Right ventricle myocardium (tissue), 1 donor: ENCODE results near the genes TMEM231 and CPHXL.

- PRO-cap, 2 experiments = peak in 1 of 2 experiments; most common plus-strand start chr16:75502024 (in 1)
Measured at GRCh38 chr16:75501662-75502126, 6.5 kb upstream of the CHST6 start.

DNA sequence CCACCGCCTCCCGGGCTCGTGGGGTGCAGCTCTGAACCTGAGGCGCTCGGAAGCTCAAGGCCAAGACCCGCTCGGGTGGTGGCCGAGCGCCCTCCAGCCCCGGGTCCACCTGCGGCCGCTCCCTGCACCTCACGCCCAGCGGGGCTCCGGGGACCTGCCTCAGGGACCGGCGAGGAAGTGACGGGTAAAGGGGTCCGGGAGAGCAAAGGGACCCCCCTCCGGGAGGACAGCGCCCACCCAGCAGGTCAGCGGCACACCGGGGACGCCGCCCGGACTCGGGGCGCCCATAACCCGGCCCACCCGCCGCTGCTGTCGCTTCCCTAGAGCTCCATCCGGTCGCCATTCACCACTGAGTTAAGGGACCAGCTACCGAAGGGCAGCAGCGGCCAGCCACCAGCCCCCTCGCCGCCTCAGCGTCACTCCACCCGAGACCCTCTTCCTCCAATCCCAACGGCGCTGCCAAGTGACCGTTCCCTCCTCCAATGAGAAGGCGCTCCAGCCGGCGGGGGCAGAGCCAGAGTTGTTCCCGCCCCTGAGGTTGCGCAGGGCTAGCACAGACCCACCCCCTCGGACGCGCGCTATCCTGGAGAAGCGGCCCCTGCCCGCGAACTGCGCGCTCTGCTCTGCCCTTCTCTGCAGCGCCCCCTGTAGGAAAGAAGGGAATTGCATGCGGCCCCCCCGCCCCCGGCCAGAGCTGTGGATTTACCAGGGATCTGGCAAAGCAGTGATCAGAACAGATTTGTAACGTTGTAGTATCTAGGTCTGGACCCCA lies 18.8 kb downstream of the CHST5 start:
- PRO-cap, 2 experiments = peak in 2 of 2 experiments; most common plus-strand start position 570 of the sequence (in 1); most common minus-strand start position 356 of the sequence (in 1)

GRCh38 chr16:75555686-75556725 lies at the start of gene TMEM231:
TSS of gene TMEM231 (minus strand) at chr16:75556252.
- PRO-cap, 2 experiments = peak in 2 of 2 experiments; most common plus-strand start chr16:75556367 (in 2); most common minus-strand start chr16:75556252 (in 2)

- PRO-cap, 2 experiments = no peak in any of the 2 experiments
Measured at GRCh38 chr16:75559916-75560574, 4.0 kb upstream of the TMEM231 start.

DNA sequence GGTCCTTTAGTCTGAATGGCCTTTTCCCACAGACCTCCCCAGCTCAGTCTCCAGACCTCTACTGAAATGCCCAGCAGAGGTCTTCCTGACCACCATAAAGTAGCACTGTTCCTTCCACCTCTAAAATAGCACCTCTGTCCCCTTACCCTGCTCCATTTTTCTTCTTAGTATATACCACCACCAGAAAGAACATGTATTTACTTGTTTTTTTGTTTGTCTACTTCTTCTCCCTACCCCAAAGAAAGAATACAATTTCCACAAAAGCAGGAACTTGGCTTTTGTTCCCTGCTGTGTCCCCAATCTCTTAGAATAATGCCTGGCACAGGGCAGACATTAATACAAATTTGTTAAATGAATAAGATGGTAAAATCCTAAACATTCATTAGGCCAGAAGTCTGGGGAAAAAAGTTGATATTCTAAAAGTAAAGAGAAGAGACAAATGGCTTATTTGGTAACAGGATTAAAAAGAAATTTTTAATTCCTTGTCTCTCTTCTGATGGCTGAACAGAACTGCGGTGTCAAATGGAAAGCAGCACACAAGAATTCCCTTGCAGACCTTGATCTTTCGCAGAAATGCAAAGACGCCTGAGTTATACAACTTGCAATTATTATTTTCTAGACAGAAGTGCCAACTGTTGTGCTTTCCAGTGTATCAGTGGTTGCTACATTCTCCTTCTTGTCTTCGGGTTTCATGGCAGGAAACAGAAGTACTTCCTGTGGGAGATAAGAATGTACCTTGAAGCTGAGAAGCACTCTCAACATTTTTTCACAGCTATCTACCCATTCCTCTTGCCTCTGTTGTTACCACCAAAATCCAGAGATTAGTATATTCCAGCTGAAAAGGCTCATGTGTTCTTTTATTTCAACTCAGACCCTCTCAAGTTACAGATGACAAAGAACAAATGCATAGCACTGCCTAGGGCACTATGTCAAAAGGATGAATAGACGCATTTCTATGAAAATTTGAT lies 4.5 kb upstream of the ADAT1 start:
- PRO-cap, 2 experiments = no peak in any of the 2 experiments

DNA sequence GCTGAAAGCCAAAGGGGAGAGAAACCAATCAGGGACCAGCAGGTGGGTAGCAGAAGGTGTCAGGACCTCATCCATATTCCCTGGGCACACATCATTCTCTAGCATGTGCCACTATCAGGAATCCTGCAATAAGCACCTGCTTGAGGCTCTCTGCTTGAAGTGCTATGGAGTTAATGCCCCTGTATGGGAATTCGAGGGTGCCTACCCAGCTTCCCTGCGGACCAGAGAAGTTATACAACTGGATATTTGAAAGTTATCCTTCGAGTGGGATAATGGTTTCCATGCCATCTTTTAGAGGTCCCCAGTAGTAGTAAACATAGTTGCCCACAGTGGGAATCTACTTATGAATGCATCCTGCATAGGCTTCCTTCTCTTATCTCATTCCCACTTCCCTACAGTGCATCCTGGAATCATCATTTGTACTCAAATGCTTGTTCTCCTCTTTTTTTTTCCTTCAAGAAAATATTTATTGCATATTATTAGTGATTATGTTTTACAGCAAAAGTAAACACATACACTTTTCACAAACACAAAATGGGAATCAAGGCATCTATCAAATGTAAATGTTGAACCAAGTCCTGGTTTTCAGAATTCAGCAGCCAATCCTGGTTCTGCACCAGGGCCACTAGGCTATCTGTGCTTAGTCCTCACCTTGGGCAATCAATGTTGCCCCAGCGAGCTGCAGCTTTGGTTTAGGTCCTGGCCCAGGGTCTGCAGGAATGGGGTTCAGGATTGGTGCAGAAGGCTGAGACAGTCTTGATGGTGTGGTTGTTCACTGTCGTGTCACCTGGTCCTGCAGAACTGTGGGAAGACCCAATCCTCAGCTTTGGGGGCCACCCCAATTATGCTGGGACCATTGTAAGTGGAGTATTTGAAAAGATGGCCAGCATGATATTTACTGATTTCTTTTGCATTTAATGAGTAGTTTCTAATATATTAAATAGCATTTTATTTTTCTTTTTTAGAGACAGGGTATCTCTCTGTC lies 10.4 kb downstream of the TERF2IP start:
- PRO-cap, 2 experiments = no peak in any of the 2 experiments

DNA sequence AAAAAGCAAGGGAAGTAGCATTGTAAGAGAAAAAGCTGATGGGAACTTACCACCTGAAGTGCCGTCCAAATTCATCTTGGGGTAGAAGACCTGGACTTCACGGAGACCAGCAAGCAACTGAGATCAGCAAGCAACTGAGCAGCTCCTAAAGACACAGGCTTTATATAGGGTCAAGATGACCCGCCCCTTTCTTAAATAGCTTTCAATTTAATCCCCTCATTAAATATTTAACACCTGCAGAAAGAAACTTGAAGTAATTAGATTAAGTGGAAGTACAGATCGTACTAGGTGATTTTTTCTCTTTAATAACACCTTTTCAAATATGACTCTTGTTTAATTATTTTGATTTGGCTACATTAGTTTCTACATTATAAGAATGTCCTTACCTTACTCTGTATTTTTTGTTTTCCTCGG lies at the start of gene CPHXL:
Gene CPHXL (minus strand): TSS at position 123 of the 414 bp plus-strand sequence.
- PRO-cap, 2 experiments = no peak in any of the 2 experiments

GRCh38 chr16:76428906-76429376 lies 151.7 kb downstream of the CNTNAP4 start:
- PRO-cap, 2 experiments = no peak in any of the 2 experiments

- PRO-cap, 2 experiments = no peak in any of the 2 experiments
Measured at GRCh38 chr16:76634683-76635486, 357.7 kb downstream of the CNTNAP4 start.

DNA sequence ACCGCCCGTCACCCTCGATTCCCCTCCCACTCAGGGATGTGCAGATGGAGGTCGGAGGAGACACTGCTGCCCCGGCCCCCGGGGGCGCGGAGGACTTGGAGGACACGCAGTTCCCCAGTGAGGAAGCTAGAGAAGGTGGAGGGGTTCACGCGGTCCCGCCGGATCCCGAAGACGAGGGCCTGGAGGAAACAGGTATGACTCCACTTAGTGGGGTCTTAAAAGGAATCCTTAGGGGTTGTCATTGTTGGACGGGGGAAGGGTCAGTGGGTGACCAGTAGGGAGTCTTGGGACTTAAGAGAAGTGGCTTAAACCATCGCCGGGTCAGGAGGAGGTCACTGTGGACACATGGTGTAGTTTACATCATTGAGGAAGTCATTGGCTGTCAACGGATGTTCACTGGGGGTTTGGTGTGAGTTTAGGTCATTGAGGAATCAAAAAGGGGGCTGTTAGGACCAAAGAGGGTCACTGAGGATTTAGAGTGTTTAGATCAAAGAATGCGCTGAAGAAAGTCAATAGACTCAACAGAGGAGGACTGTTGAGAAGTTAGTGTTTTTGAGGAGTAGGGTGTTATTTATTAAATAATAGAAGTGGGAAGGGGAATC lies 553 bp downstream of the MON1B start:
- PRO-cap, 2 experiments = peak in 1 of 2 experiments; most common minus-strand start position 95 of the sequence (in 1)

DNA sequence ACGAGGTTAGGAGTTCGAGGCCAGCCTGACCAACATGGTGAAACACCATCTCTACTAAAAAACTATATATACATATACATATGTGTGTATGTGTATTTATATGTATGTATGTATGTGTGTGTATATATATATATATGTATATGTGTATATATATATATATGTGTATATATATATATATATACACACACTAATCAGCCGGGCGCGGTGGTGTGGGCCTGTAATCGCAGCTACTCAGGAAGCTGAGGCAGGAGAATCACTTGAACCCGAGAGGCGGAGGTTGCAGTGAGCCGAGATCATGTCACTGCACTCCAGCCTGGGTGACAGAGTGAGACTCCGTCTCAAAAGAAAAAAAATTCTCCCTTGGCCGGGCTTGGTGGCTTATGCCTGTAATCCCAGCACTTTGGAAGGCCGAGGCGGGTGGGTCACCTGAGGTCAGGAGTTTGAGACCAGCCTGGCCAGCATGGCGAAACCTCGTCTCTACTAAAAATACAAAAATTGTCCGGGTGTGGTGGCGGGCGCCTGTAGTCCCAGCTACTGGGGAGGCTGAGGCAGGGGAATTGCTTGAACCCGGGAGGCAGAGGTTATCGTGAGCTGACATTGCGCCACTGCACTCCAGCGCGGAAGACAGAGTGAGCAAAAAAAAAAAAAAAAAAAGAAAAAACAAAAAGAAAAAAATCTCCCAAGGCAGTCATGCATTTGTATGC lies 1.1 kb downstream of the SYCE1L start:
- PRO-cap, 2 experiments = no peak in any of the 2 experiments

DNA sequence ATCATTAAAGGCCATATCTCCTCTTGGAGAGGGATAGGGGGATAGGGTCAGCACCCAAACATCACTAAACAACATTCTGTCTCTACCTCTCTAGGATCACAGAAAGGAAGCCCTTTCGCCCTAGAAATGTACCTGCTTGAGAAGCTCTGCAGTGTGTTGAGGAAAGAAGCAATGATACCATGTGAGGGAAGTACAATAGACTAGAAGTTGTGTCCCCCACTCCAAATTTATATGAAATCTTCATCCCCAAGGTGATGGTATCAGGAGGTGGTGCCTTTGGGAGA lies 13.2 kb upstream of the VAT1L start:
- PRO-cap, 2 experiments = no peak in any of the 2 experiments

DNA sequence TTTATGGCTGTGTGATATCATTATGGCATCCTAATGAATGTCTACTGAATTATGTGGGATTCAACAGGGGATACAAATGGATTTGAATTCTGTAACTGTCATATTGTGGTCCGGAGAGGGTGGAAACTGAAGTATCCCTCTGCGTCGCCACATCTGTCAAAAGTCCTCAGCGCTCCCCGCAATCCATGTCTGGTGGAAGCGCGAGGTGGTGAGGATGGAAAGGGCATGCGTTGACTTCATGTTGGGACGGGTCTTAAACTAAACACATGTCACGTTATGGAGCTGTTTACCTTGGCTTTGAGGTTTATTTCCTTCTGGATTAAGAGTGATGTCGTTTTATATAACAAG lies 418.0 kb downstream of the WWOX start:
- PRO-cap, 2 experiments = no peak in any of the 2 experiments

DNA sequence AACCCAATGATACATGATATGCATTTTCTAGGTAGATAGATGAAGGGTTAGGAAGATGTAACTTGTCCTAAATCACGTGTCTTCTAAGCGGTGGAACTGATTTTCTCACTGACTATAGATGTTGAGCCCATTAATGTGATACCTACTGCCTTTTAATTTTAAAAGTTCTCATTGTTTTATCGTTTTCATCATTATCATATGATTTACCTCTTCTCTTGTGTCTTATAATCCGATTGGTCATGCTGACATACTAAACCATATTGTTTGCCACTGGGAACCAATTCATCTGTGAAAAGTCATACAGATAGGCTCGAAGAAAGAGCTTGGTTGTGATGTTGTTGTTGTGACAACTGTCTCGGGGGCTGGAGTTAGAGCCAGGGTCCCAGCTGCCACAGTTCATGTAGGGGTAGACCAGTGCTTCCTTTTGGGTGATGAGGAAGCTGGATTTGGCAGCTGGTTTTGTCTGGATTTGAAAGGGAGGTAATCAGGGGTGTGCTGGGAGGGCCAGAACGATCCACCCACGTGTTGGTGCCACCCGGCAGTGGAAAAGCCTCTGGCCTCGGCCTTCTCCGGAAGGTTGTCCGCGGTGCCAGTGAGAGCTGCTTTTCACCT lies 438.0 kb downstream of the WWOX start:
- PRO-cap, 2 experiments = no peak in any of the 2 experiments

DNA sequence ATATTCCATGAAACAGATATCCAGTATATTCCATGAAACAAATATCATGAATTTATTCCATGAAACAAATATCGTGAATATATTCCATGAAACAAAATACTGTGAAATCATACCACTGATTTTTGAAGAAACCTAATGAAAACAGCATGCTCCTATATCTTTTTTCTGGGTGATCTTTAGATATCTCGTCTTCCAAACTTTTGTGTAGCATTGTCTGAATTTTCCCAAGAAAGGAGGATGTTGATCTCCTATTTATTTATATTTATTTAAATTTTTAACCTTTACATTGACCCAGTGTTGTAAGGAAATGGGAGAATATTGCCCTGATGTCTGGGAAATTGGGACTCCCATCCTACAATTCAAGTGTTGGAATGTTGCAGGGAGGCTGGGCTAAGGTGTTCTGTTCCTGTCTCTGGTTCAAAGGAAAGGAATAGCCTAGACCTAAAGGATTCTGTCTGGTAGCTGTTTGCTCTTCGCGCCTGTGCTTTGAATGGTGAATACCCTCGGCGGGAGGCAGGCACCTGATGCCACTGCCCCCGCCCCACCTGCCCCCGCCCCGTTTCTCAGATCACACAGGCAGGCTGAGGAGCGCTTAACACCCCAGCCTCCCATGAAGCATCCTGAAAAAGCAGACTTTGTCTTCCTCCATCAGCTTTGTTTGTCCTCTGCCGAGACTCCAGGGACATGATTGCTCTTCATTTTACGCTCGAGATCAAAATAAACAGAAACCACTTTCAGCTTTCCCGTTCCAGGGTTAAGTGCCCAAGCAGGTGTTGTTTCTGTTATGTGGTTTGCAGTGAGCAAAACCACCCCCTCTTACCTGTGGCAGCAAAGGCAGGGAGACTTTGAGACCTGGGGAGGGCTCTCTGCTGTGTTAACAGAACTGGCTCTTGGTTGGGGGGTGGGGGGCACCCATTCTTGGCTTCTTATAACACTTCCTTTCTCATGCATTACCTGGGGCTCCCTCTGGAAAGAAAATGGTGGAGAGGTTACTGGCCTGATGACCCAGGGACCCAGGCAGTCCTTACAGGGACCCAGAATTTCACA lies 452.0 kb downstream of the WWOX start:
- PRO-cap, 2 experiments = no peak in any of the 2 experiments

GRCh38 chr16:78607149-78608274 lies 508.1 kb downstream of the WWOX start:
- PRO-cap, 2 experiments = no peak in any of the 2 experiments

DNA sequence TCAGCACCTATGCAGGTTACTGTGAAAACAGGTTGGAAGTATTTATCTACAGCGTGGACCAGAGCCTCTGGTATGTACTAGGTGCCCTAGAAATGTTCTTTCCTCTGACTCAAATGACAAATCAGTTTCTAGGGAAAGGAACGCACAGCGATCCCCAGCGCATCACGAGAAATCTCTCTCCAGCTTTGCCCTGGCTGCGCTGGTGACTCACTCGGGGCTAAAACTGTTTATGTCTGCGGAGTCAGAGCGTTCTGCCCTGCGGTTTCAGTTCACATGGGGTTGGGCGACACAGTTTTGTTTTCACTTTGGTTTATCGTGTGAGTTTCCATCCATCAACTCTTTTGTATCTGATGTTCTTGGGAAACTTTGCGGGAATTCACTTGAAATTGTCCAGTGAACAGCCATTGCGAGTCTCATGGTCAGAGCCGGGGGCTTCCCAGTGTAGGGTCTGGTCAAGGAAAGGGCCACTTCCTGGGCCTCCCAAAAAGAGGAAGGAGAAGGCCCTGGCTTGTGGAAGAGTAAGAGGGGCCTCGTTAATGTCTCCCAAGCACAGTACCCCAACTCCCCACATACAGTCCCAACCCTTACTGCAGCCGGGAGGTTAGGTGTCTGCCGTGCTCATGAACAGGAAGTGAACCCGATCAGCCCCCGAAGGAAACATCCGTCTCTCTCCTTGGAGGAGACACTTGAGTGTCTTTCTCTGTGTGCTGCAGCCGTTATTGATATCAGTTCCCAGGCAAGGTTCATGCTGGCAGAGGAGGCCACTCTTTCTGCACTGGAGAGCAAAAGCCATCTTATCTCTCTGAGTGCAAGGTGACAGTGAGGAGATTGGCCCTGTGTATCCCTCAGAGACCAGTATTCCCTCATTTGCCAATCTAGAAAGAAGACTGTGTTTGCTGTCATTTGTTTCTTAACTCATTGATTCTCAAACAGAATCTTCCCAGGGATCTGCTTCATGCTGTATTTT lies 643.3 kb downstream of the WWOX start:
- PRO-cap, 2 experiments = no peak in any of the 2 experiments

DNA sequence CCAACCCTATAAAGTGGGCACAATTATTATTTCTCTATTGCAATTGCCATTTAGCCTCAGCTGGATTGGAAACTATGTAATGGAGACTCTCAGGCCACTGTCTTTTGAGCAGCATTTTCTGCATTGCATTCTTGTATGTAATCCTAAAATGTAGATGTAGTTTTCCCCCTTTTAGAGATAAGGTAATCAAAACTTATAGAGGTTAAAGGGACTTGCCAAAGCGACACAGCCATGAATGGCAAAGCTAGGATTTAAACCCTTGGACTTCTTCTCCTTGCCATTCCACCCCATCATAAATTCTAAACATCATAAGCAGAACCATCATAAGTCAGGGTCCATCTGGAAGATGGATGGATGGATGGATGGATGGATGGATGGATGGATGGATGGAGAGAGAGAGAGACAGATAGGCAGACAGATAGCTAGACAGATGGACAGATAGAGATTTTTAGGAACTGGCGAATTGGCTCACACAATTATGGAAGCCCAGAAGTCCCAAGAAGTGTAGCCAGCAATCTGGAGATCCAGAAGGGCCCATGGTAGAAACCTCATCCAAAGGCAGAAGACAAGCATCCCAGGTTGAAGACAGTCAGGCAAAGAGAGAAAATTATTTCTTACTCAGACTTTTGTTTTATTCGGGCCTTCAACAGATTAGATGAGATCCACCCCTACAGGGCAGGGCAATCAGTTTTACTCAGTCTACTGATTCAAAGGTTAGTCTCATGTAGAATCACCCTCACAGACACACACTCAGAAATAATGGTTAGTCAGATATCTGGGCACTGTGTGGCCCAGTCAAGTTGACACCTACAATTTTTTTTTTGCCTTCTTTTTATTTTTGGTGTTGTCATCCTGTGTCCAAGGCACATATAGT lies 729.5 kb downstream of the WWOX start:
- PRO-cap, 2 experiments = no peak in any of the 2 experiments

DNA sequence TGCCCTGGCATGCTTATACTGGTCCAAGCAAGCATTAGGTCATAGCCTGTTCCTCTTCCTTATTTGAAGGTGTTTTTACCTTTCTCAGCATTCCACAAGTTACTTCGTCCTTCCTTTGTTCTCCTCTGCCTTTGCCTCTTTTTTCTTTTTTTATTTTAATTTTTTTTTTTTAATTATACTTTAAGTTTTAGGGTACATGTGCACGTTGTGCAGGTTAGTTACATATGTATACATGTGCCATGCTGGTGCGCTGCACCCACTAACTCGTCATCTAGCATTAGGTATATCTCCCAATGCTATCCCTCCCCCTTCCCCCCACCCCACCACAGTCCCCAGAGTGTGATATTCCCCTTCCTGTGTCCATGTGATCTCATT lies 548.7 kb downstream of the MAF start:
- PRO-cap, 2 experiments = no peak in any of the 2 experiments

DNA sequence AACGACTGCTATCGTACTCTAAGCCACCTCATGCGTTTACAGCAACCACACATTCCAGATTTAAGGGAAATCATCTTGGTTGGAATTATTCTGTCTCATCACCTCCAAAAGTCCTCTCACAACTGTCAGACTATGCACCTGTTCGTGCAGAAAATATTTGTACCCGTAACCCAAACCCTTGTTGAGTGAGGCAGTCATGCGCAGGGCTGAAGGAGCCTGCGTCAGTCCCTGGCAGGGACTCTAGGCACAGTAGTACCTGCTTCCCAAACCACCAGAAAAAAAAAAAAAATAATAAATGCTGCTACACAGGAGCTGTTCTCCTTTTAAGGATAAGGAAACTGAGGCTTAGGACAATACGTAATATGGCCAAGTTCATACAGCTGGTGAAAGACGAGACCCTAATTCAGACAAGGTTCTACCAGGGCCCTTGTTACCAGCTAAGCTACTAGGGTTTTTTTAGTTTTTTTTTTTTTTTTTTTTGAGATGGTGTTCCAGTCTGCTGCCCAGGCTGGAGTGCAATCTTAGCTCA lies 59.3 kb downstream of the MAF start:
- PRO-cap, 2 experiments = no peak in any of the 2 experiments